SJCRH30 (cell line): Measurements from ENCODE around the genes MORN4 and GOLGA7B.

DNA sequence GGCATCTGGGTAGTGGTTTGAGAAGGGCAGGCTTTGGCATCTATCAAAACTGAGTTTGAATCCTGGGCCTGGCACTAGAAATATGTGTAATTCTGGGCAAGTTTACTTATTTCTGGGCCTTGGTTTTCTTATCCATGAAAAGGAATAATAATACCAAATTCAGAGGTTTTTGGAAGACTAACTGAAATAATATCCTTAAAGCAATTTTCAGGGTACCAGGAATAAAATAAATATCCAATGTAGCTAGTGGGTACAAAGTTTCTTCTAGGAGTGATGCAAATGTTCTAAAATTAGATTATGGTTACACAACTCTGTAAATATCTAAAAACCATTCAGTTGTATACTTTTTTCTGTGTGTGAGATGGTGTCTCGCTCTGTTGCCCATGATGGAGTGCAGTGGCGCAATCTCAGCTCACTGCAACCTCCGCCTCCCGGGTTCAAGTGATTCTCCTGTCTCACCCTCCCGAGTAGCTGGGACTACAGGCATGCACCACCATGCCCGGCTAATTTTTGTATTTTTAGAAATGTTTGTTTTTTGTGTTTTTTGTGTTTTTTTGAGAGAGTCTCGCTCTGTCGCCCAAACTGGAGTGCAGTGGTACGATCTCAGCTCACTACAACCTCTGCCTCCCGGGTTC is 10.7 kb upstream of the FRAT1 start:
- RAMPAGE, long total RNA, result no peak

- RAMPAGE, long total RNA, result no peak
These were observed 2.4 kb downstream of the FRAT1 start for GRCh38 chr10:97321530-97321797.

GRCh38 chr10:97384826-97386066 is 15.9 kb downstream of the RRP12 start:
- RAMPAGE, long total RNA, result no peak

DNA sequence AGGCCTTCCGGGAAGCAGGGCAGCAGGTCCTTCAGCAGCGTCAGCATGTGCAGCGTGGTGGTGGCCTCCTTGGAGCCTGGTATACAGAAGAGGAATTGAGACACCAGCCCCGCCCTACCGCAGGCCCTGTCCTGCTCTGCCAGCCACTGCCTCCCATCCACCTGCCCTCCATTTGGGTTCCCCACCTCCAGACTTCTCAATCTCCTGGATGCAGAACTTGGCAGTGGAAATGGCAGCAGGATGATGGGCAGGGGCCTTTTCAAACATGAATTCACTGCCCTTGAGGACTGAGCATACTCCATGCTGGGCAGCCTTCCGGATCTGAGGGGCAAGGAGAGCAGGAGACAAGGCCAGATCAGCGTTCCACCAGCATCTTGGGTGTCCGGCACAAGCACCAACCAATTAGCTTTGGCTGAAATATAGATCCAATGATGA is 12.8 kb downstream of the RRP12 start:
- RAMPAGE, long total RNA, result no peak

- RAMPAGE, long total RNA, result no peak
These were observed 12.1 kb upstream of the PGAM1 start for GRCh38 chr10:97413681-97414487.

DNA sequence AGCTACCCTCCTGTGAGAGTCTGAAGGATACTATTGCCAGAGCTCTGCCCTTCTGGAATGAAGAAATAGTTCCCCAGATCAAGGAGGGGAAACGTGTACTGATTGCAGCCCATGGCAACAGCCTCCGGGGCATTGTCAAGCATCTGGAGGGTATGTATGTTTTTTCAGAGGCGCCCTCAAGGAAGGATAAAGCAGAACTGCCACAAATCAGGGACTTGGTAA is 4.9 kb downstream of the PGAM1 start:
- RAMPAGE, long total RNA, result no peak

DNA sequence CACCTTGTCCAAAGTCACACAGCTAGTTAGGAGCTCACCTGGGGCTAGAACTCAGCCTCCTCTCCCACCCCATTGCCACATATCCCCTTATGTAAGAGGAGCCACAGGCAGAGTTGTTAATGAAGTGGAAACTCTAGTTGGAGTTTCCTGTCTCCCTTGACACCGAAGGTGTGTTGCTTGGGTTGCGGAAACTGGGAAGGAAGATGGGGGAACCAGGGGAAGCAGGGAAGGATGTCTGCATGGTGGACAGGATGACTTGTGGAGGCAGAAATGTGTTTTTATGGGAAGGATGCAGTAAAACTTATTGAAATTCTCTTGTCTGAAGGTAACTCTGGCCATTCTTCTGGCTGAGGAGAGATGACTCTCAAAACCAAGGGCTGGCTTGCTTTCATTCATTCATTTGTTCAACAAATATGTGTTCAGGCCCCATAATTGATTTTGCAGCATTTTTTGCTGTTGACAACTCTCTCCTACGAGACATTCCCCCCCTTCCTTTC is 1.5 kb downstream of the UBTD1 start:
- RAMPAGE, long total RNA, result no peak

GRCh38 chr10:97633369-97633891 is at the start of gene MORN4:
MORN4 (minus strand) TSS chr10:97633500.
- RAMPAGE, long total RNA, result no peak

DNA sequence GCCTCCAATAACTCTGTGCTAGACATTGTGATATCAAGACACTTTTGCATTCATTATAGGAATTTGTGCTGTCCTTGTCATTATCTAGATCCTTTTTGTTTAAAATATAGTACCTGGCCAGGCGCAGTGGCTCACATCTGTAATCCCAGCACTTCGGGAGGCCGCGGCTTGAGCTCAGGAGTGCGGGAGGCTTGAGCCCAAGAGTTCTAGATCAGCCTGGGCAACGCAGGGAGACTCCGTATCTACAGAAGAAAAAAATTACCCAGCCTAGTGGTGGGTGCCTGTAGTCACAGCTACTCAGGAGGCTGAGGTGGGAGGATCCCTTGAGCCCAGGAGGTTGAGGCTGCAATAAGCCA is 570 bp upstream of the MORN4 start:
- RAMPAGE, long total RNA, result no peak

DNA sequence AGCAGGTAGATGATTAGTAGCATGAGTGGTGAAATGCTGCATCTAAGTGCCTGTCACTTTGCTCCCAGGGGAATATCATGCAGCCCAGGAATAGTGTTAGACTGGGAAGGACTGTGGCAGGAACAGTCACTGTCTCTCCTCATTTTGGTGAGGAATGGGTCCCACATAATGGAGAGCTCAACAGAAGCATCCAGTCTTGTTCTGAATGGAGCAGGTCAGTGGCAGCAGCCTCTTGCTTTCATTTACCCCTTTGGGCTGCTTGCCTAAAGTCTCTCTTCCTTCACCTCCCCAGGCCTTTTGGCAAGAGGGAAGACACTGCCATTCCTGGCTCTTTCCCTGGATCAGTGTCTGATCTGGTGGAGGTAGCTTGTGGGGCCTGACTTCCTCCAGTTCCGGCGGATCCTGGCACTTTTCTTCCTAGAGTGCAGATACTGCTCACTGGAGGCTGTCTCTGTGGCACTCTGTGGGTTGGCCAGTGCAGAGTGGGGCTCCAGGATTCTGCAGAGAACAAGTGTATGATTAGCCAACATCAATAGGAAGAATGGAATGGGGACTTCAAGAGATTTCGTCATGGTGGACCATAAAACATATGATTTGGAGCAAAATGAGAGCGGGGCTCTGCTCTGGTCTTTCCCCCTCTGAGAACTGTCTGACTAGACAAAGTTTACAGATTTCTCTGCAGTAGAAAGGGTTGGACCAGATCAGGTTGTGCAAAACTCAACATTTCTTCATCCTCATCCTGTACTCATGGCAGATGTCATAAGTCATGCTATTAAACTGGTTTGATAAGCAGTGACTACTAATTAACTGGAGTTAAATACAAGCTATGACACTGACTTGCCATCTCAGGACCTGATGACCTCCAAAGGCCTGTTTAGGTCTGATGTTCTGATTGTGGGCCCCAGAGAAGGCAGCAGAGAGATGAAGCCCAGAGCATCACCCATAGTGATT is 9.2 kb downstream of the AVPI1 start:
- RAMPAGE, long total RNA, result no peak

DNA sequence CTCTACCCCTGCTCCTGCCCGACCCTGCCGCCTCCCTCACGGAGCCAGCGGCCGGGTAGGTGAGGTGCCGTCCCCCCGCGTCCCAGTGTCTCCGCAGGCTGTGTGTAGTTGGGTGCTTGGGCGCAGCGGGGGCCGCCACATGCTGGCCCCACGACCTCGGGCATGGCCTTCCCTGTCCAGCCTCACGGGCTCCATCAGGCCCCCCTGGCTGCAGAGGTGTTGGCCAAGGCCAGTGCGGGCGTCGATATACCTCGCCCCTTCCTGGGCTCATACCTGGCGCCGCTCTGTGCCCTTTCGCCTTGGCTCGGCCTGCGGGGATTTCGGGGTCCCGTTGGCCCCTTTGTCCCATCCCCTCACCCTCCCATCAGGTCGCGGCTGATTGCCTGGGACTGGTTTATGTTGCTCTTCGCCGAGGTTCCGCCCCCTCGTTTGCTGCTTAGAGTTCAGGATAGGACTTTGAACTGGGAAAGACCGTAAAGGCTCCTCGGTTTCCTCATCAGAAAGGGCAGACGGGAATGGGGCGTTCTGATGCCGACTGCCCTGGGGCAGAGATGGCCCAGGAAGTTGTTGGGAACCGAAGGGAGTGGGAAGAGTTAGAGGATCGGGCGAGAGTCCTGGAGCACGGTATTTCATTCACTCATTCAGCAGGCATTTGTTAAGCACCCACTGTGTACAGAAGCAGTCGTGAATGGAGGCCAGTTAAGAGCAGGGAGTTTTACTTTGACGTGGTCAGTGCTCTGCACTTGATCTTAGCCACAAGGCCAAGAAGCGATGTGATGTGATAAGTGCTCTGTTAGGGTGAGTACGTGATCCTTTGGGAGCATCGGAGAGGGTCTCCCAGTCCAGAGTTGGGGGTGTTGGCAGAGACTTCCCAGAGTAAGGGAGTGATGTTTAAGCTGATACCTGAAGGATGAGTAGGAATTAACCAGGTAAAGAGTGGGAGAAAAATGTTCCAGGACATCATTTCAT is 623 bp downstream of the ZFYVE27 start:
- RAMPAGE, long total RNA, result no peak

DNA sequence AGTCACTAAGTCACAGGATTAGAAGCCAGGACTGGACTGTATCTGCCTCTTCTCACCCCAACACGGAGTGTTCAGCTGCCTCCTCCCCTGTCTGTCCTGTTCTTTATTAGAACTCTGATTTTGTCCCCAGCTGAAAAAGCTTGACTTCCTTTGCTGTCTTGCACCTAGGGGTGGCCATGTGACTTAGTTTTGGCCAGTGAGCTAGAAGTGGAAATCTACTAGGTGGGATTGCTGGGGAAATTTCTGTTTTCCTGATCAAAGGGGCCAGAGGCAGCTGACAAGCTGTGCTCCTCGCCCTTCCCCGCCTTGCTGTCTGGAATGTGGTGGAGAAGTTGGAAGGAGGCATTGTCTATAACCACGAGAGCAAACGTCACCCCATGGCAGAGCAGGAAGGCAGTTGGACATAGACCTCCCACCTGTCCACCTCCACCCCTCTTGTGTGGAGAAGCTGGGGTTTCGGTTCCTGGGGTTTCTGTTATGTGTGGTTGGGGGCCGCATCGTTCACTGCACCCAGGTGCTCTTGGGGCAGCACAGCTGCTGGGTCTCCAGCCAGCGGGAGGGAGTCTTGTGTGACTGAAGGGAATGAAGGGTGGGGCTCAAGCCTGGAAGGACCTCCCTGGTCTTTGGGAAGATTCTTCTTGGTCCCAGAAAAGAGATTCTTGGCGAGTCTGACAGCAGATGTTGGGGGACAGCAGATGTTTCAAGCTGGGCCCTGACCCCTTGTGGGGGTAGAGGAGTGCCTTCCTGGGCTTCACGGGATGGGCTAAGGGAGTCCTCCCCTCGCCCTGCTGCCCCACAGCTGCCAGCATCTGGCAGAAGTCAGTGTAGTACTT is 7.2 kb downstream of the SFRP5 start:
- RAMPAGE, long total RNA, result no peak

DNA sequence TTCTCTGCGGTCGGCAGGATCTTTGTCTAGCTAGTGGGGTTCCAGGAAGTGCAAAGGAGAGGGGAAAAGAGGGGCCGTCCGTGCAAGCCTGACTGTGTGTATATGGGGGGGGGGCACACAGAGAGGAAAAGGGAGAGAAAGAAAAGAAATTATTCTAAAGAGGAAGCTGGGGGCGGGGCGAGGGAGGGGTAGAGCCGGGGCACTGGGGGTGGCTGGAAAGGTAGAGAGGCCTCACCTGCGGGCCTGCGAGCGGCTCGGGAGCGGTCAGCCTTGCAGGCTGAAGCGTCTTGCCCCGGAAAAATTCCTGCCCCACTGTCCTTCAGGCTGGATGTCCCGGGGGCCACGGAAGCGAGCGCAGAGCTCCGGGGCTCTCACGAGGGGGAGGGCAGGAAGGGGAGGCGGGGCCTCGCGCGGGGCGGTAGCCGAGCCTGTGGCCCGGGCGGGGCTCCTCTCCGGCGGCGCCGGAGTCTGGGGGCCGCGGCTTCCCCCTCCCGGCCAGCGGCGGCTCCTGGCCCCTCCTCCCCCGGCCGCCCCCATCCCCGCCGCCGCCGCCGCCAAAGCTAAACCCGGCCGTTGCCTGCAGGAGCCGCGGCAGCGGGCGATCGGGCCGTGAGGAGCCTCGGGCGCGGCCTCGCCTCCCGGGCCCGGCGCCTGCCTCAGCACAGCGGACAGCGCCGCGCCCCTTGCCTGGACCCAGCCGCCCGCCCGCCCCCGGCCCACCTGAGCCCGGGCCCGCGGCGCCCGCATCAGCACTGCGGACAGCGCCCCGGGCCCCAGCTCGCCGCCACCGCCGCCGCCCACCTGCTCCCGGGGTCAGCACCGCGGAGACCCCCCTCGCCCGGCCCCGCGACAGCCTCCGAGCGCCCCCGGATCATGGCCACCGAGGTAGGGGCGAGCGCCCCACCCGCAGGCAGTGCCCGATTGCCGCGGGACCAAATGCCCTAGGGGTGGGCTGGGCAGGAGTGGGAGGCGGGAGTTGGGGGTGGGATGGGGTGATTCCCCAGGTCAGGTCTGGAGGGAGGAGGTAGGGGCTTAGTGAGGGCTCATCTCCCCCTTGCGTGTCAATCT is at the start of gene GOLGA7B:
Gene GOLGA7B (plus strand): TSS at position 413 of the 1,068 bp plus-strand sequence.
- RAMPAGE, long total RNA, result no peak

DNA sequence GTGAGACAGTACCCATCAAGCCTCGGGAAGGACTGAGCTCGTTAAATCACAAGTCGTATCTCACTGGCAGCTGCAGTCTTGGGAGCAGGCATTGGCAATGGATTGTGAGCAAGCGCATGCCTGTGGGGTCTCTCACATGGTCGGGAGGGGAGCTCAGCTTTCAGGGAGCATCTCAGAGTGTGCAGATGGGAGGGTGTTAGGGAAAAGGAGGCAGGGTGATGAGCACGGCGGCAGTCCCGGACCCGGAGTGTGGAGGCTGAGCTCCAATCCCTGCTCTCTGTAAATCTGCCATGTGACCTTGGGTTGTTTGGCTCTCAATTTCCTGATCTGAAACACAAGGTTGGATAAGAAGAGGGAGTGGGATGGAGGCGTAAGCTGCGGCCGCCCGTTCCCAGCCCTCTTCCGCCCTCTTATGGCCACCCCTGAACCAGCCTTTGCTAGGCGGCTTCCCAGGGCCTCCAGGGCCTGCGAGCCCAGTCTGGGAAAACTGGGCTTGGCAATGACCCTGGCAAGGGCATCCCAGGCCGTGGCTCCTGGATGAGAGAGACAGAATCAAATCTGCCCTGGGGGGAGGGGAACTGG is 41.4 kb upstream of the LOXL4 start:
- RAMPAGE, long total RNA, result no peak

- RAMPAGE, long total RNA, result no peak
These were observed 48.8 kb upstream of the LOXL4 start for GRCh38 chr10:98316789-98317181.

- RAMPAGE, long total RNA, result no peak
These were observed 72.3 kb upstream of the LOXL4 start for GRCh38 chr10:98340127-98340786.

DNA sequence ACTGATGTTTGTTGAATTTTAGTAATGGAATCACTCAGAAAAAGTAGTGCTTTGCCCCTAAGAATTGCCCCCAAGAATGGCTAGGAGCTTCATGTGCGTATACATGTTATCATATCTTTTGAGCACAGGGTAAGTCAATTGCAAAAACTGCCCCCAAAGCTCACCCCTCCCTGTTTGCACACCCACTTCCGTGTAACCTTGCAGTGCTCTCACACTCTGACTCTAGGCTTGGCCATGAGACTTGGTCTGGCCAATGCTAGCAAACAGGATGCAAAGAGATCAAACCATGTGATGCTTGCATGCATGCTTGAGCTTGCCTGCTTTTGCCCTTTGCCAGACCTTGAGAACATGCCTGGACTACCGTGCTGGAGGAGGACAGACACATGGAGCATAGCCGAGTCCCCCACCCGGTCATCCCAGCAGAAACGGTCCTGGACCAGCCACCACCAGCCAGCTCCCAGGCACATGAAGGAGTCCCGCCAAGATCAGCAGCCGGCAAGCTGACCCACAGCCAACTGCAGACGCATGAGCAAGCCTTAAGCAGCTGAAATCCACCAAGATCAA is 23.5 kb downstream of the PYROXD2 start:
- RAMPAGE, long total RNA, result no peak

- RAMPAGE, long total RNA, result no peak
These were observed 2.5 kb downstream of the HPS1 start for GRCh38 chr10:98444236-98444685.

GRCh38 chr10:98457753-98458235 is 11.1 kb upstream of the HPS1 start:
- RAMPAGE, long total RNA, result no peak

- RAMPAGE, long total RNA, result no peak
These were observed 20.4 kb upstream of the GOT1 start for GRCh38 chr10:99450654-99451316.